ENCODE data around the genes HCRTR1, PEF1, ADGRB2 and DCDC2B.

DNA sequence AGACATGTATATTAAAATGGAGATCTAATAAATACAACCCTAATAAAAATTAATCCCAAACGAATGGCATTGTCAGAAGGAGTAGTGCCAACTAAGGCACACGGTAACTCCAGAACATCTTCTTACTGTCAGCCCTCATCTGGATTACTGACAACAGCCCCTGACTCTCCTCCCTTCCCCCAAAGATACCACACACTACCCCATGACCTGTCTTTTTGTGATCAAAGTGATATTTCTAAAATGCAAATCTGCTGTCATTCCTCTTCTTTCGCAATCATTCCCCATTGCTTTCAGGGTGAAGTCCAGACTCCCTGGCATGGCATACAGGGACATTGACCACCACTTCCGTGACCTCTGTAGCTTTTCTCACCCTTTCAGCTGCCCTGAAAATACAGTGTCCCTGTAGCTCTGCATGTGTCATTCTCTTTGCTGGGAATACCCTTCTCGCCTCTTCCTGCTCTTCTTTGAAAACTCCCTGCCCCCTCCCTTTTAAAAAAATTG lies 4.1 kb downstream of the SERINC2 start:
- RRBS: no CpG with 5 or more reads among the region's 5 CpGs

GRCh38 chr1:31505550-31506358 lies 70.6 kb upstream of the TINAGL1 start:
- RRBS: 82% methylated on average over 1 of the region's 14 CpGs

DNA sequence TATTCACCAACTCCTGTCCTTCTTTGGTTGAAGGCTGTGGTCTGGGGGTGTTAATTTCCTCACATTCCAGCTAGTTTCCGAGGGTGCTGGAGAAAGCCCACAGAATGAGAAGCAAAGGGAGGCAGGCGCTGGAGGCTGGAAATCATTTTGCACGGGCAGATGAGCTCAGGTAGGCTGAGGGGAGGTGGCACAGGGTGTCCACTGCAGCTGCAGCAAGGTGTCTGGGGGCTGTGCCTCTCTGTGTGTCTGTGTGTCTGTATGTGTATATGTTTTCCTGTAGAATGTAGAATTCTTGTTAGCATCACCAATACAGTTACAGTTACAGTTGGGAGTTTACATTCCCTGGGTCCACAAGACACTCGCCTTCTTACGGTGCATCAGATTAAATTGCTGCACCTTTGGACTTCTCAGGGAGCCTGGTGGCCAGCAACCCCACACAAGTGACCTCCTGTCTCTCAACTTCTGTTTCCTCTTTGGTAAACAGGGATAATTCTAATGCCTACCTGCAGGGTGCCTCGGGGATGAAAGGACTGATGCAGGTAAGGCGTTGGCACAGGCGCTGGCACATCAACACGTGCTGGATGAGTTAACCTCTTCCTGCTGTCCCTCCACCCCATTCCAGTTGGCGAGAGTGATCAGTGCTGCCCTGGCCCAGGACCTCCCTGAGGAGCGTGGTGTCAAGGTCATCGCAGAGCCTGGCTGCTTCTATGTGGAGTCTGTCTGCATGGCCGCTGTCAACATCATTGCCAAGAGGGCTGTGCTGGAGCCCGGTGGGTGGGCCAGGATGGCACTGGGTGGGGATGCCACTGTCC lies 69.3 kb upstream of the TINAGL1 start:
- RRBS: no CpG with 5 or more reads among the region's 14 CpGs

DNA sequence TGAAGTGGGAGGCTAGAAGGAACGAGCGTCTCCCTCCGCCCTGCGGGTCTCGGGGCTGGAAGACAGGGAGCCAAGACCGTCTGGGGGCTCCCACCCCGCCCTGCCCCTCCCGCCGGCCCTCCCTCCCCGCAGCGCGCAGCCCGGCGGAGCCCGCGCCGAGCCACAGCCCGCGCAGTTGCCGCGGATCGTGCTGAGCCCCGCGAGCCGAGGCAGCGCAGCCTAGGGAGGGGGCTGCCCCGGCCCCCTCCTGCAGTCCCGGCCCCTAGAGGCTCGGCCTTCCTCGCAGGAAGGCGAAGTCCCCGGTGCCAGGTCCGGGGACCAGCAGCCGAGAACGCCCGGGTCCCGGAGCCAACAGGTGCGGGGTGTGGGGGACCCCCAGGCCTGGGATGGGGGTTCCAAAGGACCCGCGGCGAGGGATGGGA lies at the start of gene HCRTR1:
TSS of gene HCRTR1 (plus strand) at position 163 of the 422 bp plus-strand sequence.
- RRBS: under 1% methylated on average over 15 of the region's 41 CpGs

- RRBS: no CpG with 5 or more reads among the region's 3 CpGs
These were observed 12.0 kb downstream of the PEF1 start for GRCh38 chr1:31632660-31633086.

DNA sequence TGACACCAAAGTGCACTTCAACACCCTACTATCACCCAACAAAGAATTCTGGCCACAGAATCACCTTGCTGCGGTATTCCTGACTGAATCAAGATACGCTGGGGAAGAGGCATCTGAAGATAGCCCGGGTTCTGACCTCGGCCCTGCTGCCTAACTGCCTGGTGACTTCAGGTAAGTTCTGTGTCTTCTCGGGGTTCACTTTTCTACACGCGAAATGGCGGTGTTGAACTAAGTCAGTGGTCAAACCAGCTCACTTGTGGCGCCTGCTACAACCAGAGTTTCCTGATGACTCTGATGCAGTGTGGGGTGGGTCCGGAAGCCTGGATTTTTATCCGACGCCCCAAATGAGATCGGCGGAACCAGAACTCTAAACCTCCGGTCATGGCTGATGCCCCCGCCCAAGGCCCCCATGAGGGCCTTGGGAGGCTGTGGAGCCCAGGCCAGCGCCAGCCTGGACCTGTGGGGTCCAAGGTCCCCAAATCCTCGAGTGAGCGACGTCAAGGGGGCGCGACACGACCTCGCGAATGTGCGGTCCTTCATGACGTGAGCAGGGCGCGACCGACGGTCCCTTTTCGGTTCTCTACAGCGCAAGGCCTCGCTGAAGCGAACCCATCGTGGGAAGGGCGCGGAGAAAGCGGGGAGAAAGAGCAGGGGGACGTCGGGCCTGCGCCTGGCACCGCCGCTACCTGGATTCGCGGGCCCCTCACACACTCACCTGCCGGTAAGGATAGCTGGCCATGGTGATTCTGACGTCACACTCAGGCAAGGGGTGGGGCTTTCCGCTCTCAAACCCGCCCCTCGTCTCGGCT lies at the start of gene PEF1:
TSS of gene PEF1 (minus strand) at position 751 of the 809 bp plus-strand sequence.
- RRBS: 3% methylated on average over 6 of the region's 52 CpGs

GRCh38 chr1:31648828-31649402 lies 4.2 kb upstream of the PEF1 start:
- RRBS: no CpG with 5 or more reads among the region's 9 CpGs

DNA sequence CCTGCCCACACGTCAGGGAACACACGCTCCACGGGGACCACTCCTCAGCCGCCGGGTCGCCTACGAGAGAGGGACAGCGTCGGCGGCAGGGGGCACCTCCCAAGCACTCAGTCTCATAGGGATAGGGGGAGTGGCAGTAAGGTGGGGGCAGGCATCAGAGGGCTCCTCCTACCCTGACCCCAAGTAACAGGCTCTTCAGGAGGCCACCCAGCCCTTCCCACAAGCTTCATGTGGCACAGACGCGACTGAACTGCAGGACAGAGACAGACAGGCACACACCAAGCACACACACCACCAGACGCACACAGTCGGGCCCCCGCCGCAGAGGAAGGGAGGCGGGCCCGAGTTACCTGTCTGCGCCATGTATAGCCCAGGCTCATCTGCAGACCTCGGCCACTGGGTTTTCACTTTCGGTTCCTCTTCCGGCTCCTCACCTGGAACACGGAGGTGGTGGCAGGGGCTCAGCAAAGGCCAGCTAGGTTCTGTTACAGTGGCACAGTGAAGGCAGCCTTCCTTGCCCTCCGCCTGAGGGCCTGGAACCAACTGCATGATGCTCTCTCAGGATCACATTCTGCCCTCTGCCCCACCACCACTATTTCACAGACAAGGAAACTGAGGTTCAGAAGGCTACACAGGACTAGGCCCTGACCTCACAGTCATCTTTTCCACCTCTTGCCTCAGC lies 19.7 kb downstream of the ADGRB2 start:
- RRBS: no CpG with 5 or more reads among the region's 24 CpGs

DNA sequence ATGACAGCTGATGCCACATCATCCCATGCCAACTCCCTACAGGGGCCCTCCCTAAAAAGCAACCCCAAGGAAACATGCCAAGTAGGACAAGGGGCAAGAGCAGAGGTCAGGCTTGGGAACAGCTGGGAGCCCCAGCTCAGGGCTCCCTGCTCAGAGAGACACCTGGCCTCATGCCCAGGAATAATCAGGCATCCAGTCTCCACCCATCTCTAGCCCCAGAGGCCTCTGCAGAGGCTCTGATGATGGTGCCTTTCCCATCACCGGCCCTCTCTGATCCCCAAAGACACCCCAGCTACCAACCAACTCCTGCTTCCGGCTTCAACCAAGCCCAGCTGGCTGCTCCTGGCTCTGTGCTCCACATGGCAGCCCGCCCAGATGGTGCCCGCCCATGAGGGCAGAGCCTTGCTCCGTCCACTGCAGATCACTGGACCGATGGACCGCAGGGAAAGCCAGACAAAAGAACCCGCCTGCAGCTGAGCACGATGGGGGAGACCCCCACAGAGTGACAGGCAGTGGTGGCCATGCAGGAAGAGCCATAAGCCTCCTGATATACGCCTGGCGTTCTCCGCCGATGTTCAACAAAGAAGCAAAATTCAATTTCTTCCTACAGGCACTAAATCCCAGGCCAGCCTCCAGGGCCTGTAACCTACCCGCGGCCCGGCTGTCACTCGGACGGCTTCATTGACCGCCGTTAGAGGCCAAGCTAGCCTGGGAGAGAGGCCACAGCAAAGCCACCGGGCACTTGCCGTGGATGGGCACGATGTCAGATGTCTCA lies 10.0 kb downstream of the ADGRB2 start:
- RRBS: 88% methylated on average over 7 of the region's 23 CpGs

- RRBS: under 1% methylated on average over 62 of the region's 151 CpGs
These were observed at the start of gene ADGRB2 for GRCh38 chr1:31763615-31764882. ADGRB2 (minus strand) TSS chr1:31764340.

GRCh38 chr1:31798439-31799167 lies 17.2 kb downstream of the SPOCD1 start:
- RRBS: no CpG with 5 or more reads among the region's 16 CpGs

DNA sequence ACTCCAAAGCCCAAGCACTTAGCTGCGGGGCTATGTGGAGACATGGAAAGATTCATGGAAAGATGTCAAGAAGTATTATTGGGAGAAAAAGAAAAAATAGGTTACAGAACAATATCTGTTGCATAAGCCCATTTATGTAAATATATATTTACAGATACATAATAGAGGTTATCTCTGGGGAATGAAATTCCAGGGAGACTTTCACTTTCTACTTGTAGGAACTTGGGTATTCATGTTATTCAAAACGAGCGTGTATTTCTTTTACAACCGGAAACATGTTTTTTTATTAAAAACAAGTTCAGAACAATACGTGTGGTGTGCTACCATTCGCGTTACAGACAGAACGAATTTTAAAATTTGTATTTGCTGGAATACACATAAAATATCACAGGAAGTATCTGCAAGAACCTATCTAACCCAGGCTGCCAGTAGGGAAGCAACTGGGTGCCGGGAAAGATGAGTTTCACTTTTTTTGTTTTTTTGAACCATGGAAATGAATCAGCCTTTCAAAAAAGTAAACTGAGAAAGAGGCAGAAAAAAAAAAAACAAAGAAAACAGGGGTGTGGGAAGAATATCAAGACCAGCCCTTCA lies 13.3 kb downstream of the SPOCD1 start:
- RRBS: no CpG with 5 or more reads among the region's 9 CpGs

DNA sequence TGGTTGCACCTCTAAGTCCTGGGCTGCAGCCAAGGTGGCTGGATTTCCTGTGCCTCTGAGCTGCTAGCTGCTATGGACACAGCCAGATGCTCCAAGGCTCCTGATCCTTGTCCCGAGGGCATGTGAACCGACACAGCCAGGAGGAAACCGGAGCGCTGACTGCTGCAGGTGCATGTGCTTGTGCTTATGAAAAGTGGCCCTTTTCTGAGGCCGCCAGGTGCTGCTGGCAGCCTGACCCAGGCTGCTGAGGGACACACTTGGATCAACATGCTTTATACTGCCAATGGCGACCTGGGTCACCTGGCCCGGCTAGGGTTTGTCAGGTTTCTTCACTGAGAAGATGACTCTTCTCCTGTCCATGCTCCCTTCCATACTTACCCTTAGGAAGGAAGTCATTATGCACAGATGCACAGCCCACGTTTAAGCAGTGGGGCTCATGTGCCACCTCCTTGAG lies 14.9 kb upstream of the SPOCD1 start:
- RRBS: no CpG with 5 or more reads among the region's 8 CpGs

GRCh38 chr1:31922641-31923005 lies 15.5 kb downstream of the PTP4A2 start:
- RRBS: no CpG with 5 or more reads among the region's 8 CpGs

- RRBS: no CpG with 5 or more reads among the region's 3 CpGs
These were observed 7.3 kb downstream of the PTP4A2 start for GRCh38 chr1:31930886-31931182.

- RRBS: no CpG with 5 or more reads among the region's 7 CpGs
These were observed 24.0 kb downstream of the KHDRBS1 start for GRCh38 chr1:32037680-32038023.

DNA sequence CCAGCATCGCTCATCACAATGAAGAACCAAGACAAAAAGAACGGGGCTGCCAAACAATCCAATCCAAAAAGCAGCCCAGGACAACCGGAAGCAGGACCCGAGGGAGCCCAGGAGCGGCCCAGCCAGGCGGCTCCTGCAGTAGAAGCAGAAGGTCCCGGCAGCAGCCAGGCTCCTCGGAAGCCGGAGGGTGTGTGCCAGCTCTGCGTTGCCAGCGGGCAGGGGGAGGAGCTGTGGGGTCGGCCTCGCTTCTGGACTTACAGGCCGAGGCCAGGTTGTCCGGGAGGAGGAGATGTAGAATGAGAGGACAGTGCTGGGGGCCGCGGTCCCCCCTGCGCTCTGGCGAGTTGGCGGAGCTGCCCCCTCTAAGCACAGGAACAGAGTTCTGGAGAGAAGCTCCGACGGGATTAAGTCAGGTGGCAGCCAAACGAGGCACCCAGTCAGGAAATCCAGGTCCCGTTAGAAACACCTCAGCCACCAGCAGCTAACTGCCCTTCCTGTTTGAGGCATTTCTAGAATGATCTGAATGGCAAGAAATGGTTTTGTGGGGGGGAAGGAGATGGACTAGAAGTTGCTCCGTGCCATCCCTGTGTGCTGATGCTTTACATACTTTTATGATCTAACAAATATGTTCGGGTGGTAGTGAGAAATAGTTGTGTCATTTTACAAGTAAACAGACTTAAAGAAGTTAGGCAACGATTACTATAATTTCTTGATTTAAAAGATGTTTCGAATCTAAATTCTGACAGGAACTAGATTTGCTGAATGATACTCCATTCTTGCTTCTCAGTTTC lies 1.0 kb downstream of the TXLNA start:
- RRBS: 1% methylated on average over 11 of the region's 28 CpGs

- RRBS: no CpG with 5 or more reads among the region's 4 CpGs
These were observed 2.1 kb upstream of the CCDC28B start for GRCh38 chr1:32198068-32198924.

GRCh38 chr1:32200929-32201472 lies 606 bp downstream of the CCDC28B start:
- RRBS: no CpG with 5 or more reads among the region's 22 CpGs

- RRBS: no CpG with 5 or more reads among the region's 11 CpGs
These were observed at the start of gene DCDC2B for GRCh38 chr1:32208601-32209522. DCDC2B (plus strand) TSS chr1:32209089.